SK-N-DZ (cell line): ENCODE measurements around a stretch of chr9.

DNA sequence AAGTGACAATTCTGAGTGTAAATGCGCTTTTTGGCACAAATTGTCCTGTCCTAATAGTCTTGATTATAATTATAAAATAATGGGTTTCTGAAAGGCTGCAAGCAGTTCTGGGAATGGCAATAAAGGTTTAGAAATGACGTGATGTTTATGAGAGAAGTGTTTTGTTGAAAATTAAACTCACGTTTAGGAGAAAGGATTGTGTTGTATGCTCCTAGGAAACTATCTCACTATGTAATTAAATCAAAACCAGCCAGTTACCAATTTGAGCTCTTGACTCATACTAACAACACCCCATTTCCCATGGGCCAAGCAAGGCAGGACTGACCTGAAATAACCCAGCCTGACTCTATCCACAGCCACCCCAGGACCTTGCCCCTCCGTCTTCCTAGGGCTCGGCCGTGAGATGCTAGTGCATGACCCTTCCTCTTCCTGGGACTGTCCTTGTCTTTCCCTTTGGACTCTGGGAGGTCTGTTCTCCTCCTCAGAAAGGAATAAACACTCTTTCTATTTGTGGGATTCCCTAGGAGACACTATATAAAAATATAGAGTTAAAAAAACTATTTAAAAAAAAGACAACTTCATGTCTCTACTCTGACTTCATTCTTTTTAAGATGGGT lies 16.3 kb downstream of the TLR4 start:
RAMPAGE:
- cytosol, long total RNA, result no peak
- nucleus, long total RNA, result no peak

RAMPAGE:
- cytosol, long total RNA, result no peak
- nucleus, long total RNA, result no peak
Observed at GRCh38 chr9:120345014-120345213, 235.1 kb downstream of the CDK5RAP2 start.

DNA sequence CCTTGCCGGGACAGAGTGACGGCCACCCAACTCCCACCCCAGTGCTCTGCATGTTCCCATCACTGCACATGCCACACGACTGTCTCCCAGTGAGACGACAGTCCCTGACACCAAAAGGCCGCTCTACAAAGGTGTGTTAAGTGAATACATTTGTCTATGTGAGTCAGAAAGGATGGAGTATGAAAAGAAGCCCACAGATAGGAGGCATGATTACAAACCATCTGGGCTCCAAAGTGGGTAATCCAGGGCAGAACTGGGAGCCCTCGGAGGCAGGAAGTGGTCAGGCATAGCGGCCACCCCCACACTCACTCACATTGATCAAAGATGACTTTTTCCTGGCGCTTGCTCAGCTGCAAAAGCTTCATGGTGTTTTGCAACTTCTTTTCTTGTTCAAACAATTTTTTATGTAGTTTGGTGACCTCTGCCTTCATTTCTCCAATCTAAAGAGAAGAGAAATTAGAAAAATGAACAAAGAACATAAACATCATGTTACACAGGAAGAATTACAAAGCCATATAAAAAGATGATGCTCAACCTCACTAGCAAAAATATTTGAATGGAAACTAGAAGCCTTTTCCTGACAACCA lies 185.7 kb downstream of the CDK5RAP2 start:
RAMPAGE:
- cytosol, long total RNA, result no peak
- nucleus, long total RNA, result no peak

DNA sequence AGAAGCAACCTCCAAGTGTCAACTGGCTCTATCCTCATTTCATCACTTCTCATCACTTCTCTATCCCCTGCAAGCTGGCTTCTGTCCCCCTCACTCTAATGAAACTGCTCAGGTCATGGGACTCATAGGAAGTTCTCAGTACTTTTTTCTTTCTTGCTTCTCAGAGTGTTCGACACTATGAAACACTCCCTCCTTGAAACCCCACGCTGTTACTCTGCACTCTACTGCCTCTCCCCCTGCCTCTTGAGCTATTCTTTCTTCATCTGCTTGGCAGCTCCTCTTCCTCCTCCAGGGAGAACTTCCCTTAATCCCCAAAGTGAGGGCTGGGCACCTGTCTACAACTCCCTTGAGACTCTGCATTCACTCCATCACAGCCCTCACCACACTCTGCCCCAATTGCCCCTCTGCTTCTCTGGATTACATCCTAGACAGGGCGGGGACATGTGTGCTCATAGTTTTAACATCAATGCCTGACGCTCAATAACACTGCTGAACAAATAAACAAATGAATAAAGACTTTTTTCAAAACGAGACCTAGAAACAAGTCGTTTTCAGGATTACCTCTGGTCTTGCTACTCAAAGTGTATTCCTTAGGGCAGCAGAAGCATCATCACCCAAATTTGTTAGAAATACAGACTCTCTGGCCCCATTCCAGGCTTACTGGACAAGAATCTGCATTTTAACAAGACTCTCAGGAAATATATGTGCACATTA lies 115.8 kb downstream of the CDK5RAP2 start:
RAMPAGE:
- cytosol, long total RNA, result no peak
- nucleus, long total RNA, result no peak

GRCh38 chr9:120605031-120605591 lies 25.1 kb upstream of the CDK5RAP2 start:
RAMPAGE:
- cytosol, long total RNA, result no peak
- nucleus, long total RNA, result no peak

DNA sequence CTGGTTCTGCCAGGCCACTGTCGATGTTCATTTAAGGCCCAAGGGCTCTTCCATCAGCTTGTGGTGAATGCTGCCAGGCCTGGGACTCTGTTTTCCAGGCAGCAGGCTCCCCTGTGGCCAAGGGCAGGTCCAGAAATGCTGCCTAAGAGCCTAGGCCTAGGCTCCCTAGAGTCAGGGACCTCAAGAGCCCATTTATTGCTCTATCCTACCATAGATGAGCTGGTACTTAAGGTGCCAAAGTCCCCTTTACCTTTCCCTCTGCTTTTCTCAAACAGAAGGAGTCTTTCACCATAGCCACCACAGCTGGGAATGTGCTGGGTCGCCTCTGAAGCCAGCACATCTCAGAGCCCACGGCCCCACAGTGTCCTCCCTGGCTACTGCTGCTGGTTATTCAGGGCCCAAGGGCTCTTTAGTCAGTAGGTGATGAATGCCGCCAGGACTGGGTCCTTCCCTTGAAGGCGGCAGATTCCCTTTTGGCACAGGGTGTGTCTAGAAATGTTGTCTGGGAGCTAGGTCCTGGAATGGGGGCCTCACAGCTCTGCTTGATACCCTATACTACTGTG lies 33.4 kb downstream of the MEGF9 start:
RAMPAGE:
- cytosol, long total RNA, result no peak
- nucleus, long total RNA, result no peak

GRCh38 chr9:120730659-120731683 lies 16.7 kb upstream of the MEGF9 start:
RAMPAGE:
- cytosol, long total RNA, result no peak
- nucleus, long total RNA, result no peak

RAMPAGE:
- cytosol, long total RNA, result no peak
- nucleus, long total RNA, result no peak
Observed at GRCh38 chr9:120868941-120870023, 7.7 kb downstream of the PHF19 start.

DNA sequence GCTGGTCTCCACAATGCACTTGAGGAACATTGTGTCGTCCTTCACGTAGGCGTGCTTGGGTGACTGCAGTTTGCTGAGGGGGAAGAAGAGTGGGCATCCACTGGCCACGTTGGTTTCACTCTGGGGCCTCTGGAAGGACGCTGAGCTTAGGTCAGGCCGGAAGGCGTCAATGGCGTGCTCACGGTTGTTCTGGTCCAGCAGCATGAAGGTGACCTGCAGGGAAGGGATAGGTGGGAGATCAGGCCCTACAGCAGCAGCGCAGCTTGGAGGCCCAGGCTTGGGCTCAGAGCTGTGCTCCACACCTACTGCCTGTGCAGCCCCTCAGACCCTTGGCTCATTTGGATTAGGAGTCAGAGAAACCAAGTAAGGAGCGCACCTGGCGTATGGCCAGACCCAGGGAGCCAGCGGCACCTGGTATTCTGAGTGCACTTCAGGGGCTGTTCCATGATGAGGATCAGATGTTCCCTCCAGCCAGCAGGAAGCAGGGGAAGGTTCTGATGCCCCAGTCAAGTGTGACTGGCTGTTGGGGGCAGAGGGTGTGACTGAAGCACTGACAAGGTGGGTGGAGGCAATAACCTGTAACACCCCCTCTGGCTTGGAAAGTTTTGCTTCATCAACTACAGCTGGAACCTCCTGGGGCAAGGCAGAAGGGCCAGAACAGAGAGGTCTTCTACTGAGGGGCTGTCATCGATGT lies 21.4 kb downstream of the TRAF1 start:
RAMPAGE:
- cytosol, long total RNA, result no peak
- nucleus, long total RNA, result no peak

RAMPAGE:
- cytosol, long total RNA, result no peak
- nucleus, long total RNA, result no peak
Observed at GRCh38 chr9:120929248-120929458, 2.6 kb upstream of the TRAF1 start.

RAMPAGE:
- cytosol, long total RNA, result no peak
- nucleus, long total RNA, result no peak
Observed at GRCh38 chr9:120929459-120929649, 2.8 kb upstream of the TRAF1 start.

RAMPAGE:
- cytosol, long total RNA, result no peak
- nucleus, long total RNA, result no peak
Observed at GRCh38 chr9:121053692-121054025, 3.6 kb upstream of the C5 start.

DNA sequence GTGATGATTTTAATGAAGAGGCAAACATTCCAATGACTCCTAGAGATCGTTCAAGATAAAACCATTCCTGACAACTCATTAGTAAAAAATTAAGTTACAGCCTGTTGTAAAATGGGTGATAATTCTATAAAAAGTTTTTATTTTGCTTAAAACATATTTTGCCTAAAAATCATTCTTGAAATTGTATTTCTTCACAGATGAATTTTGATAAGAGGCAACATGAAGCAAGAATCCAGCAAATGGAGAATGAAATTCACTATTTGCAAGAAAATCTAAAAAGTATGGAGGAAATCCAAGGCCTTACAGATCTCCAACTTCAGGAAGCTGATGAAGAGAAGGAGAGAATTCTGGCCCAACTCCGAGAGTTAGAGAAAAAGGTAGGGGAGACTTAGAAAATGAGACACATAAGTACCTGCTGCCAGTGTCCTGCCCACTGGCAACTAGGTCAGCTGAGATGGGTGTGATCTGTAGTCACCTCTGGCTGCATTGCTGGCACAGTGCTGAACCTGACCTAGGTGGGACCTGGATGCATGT lies 59.7 kb downstream of the RAB14 start:
RAMPAGE:
- cytosol, long total RNA, result no peak
- nucleus, long total RNA, result no peak

DNA sequence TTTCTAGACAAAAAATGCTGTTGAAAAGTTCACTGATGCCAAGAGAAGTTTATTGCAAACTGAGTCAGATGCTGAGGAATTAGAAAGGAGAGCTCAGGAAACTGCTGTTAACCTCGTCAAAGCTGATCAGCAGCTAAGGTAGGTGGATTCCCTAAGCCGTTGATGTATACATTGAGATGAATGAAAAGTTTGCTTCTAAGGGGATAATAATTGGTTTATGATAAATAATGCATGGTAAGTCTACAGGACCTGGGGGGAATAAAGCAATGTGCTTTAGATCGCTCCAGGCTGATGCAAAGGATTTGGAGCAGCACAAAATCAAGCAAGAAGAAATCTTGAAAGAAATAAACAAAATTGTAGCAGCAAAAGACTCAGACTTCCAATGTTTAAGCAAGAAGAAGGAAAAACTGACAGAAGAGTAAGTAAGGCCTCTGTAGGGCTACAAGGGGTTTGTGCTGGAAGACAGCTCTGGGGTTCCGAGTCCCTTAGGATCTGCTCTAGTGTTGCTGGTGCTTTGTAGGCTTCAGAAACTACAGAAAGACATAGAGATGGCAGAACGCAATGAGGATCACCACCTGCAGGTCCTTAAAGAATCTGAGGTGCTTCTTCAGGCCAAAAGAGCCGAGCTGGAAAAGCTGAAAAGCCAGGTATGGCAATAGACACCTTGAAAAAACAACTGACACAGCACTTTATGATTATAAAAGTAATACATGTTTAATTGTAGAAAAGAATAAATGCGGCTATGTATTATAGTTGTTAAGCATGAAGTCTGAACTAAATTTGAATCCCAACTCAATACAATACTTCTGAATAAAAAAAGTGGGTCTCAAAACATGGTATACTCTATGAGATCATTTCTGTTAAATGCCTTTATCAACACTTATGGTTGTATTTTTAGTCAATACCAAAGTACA lies 43.9 kb downstream of the RAB14 start:
RAMPAGE:
- cytosol, long total RNA, result no peak
- nucleus, long total RNA, result no peak

RAMPAGE:
- cytosol, long total RNA, result no peak
- nucleus, long total RNA, result no peak
Observed at GRCh38 chr9:121200823-121201514, 700 bp downstream of the RAB14 start.

GRCh38 chr9:121266814-121267270 lies 1.1 kb upstream of the GSN start:
RAMPAGE:
- cytosol, long total RNA, result no peak
- nucleus, long total RNA, result no peak

DNA sequence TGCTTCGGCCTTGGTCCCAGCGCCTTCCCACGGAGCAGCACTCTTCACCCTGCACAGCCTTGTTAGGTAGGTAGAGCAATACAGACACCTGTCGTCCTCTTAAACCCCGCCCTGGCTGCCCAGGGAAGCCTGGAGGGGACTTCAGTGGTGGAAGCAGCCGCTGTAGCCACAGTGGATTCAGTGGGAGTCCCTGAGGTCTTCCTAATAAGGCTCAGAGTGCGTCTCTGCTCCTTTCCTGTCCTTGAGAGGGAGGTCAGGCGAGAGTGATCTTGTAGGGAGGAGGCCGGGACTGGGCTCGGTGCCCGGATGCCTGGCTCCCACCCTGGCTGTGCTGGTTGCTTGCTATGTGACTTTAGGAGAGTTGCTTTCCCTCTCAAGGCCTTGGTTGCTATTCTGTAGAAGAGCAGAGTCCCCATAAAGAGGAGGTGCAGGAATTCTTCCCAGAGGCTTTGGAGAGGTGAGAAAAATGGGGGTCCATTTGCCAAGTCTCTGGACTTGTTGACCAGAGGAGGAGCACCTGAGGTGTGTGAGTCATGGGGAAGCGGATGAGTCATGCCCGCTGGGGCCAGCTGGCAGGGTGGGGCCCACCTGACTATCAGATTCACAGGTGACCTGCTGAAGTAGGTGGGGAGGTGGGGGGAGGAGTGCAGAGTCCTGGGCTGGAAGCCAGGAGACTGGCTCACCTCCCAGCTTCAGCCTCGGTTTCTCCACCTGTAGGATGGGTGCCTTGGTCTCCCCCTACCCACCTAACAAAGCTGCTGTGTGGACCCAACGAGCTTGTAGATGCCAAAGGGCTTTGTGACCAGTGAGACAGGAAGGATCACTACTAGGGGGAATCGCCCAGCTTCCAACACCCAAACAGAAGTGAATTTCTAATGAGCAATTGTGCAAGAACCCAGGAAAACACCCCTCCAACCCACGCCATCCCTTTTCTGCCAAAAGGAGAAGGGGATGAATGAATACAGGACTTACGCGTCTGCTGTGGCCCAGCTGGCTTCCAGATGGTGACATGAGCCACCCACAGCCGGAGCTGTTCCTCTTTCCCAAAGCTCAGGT lies 13.9 kb downstream of the GSN start:
RAMPAGE:
- cytosol, long total RNA, result no peak
- nucleus, long total RNA, result no peak

DNA sequence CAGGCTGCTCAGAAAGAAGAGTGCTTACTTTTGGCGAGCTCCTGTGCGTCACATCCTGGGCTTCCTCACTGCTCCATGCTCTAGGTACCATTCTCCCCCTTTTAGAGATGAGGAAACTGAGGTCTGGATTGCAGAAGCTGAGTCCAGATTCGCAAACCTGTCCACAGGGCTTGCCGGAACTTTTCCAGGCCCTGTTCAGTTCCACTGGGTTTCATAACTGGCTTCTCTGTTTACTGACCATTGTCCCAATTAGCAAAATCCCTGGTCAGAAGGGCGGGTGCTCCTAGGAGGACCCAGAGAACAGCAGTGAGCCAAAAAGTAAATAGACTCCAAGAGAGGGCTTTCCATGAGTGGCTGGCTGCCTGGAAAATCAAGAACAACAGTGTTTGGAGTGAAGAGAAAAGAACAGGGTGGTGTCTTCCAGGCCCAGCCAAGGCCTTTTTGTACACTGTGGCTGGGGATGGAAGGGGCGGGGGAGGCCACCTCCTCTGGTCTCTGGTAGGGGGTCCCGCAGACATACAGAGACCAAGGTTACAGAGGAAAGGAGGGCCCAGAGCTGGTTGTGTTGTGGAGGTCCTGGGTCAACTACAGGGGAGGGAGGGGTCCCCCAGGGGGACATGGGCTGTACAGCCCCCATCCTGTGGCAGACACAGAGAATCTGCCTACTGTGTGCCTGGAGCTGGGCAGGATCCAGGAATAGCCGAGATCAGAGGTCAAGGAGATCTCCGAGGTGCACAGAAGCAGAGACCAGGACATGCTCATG lies 27.3 kb downstream of the GSN start:
RAMPAGE:
- cytosol, long total RNA, result no peak
- nucleus, long total RNA, result no peak

DNA sequence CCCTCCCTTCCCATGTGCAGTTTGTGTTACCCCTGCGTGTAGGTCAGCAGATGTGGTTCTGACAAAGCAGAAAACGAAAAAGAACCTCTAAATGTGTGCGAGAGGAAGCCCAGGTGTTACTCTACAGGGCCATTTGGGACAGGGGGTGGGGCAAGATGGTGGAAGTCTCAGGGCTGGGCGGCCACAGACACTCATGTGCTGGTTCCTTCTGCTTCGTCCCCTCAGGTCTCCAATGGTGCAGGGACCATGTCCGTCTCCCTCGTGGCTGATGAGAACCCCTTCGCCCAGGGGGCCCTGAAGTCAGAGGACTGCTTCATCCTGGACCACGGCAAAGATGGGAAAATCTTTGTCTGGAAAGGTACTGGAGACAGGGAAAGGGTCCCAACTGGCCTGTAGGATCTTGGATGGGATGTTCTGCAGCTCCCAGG lies 48.9 kb downstream of the GSN start:
RAMPAGE:
- cytosol, long total RNA, result no peak
- nucleus, long total RNA, result no peak

RAMPAGE:
- cytosol, long total RNA, result no peak
- nucleus, long total RNA, result no peak
Observed at GRCh38 chr9:121325299-121325875, 44.7 kb downstream of the STOM start.